ENCODE measurements around a stretch of chr7.

DNA sequence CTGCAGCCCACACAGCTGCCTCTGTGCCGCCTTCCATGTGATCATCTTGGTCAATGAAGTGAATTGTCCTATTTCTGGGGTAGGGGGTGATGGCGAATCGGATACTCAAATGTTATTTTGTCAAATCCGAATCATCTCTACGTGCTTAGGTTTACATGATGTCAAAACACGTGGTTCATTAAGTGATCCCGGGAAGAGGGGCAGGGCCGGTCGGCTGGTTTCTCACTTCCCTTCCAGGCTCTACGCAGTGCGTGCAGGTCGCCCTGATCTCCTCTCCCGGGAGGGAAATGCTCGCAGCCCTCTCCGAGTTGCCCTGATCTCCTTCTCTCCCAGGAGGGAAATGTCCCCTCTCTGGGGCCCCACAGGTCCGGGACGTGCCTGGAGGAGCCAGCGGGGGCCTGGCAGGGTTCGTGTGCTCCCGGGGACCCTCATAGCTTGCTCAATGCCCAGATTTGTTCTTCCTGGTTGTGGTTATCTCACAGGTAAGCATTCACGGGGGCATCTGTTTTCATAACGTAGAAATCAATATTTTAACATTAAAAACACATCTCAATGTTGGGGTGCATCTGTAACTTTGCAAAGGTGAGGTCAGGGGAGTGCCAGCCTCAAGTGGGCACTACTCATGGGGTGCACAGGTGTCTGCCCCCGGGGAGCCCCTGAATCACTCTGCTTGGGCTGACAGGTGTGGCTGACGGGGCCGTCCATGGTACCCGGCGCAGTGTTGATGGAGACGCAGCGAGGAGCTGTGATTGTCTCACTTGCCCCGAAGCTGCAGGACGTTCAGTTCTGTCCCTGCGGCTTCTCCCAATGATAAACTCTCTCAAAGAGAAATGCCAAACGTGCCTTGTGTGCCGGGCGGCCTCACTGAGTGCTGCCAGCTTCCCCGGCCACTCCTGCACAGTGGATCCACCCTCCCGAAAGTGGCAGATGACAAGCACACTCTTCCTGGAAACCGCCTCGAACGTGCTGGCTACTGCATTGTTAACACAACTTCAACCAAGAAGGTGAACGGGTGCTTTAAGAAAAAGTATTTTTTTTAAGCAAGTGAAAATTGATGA is 203.0 kb downstream of the DNAJB6 start:
- RRBS = 24% methylated on average over 14 of the region's 41 CpGs

DNA sequence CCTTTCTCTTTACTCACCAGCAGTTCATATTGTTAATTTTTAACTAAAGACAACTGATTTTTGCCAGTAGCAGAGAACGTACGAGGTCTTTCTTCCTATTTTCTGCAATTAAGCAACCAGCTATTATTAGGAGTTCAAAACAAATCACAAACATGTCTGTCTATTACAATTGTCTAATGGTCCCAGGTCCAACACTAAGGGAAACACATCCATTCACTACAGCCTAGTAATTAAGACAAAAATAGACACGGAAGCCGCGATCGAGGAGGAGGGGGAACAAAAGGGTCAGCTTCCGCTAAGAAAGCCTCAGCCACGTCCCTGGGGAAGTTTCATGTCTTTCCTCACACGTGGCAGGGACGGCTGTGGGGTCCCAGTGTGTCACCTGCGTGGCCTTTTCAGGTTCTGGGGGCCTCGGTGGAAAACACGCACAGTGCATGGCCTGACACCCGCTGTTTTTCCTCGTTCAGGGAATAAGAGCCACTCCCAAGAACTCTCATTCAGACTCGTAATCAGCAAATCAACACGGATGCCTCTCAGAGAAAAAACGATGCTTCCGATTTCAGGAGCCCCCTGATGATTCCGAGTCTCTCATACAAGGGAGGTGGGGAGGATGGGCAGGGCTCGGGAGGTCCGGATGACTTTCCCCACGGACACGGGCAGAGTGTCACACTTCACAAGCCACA is 571.9 kb downstream of the PTPRN2 start:
- RRBS = 1% methylated on average over 3 of the region's 24 CpGs

DNA sequence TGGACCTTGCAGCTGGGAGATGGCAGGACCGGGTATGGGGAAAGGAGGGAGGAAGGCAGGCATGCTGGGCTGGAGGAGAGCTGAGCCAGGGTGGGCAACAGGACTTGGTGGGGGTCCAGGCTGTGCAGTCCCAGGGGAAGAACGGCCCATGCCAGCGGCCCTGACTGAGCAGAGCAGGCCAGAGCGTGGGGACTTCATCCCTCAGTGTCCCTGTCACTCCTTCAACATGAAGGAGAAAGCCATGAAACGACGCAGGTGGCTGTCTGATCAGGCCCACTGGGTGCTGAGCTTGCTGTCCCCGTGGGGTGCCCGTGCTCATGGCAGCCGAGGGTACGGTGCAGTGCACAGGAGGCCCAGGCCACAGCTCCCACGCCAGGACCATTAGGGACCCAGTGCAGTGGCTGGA is 519.6 kb downstream of the PTPRN2 start:
- RRBS = no CpG with 5 or more reads among the region's 11 CpGs

- RRBS = no CpG with 5 or more reads among the region's 7 CpGs
Observed at GRCh38 chr7:158590673-158590817, 2.9 kb upstream of the PTPRN2 start.

DNA sequence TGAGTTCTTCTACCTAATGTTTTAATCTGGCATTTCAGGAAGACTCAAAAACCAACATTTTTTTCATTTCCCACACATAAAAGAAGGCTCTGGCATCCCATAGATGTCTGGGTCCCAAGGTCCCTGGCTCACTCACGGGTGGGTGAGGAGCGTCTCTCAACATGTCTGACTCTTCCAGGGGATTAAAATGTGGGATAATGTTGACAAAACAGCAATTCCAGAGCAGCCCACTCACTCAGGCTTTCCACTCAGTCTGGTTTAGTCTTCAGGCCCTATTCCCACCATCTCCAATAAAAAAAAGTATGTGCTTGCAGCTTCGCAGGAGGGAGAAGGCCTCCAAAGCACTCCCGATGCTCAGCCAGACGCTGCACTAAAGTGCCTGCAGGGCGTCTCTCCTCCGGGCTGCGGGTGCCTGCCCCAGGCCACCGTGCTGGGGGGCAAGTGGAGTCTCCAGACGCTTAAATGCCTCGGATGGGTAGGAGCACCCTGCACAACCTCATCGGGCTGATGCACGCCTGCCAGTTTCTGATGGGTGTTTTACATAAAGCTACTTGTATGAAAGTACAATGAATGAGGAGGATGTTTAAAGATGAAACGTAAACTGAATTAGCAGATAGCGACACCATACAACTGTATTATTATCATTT is 31.2 kb upstream of the NCAPG2 start:
- RRBS = no CpG with 5 or more reads among the region's 15 CpGs

DNA sequence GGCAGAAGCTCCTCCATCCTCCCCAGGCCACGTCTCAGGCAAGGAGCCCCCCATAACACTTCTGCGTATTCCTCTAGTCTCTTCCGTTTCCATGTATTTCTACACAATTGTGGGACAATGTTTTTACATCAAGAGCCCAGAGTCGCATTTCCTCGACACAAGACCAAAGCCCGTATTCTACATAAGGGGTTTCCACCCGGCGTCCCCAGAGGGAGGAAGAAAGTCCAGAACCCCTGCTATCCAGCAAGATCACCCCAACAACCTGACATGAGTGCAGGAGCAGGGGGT is 37.7 kb upstream of the NCAPG2 start:
- RRBS = no CpG with 5 or more reads among the region's 8 CpGs

DNA sequence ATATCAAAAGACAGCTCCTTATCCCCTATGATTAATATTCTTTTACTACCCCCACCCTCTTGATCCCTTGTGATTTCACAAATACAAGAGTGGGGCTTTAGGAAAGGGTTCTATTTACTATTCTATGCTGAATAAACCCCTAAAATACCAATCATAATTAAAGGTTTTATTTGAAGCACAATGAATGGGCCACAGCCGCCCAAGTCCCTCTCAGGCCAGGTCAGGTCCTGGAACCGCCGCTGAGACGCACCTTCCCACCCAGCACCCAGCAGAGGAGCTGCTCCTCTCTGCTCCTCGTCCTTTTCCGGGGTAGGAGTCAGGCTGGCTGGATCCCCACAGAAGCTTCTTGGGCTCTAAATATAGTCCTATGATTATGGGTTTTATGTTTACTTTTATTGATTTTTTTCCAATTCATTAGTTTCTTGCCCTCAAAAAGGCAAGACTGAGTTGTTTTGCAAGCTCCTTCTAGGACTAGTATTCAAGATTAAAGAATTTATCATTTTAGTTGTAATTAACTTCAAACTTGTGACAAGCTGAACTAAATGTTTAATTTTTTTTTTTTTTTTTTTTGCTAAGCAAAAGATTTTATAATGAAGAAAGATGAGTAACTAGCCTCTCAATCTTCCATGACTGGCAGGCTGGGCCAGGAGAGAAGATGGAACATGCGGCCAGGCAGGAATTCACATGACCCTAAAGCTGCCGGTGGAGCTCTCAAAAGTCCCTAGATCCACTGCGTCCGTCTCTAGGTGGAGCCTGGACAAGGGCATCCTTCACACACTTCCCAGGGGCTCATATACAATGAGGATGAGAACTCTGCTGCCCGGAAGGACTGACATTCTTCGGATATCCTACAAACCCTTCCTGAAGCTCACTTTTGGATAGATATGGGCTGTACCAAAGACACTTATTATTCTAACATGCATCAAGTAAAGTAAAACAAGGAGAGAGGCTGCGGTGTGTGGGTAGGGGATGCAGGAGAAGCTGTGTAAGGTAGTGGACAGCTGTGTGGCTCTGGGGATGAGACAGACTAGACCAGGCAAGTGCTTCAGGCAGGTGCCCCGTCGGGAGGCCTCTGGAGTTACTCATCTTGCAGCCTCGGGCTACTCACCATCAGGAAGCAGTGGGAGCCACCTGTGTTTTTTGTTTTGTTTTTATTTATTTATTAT is 48.8 kb upstream of the NCAPG2 start:
- RRBS = 93% methylated on average over 3 of the region's 16 CpGs

DNA sequence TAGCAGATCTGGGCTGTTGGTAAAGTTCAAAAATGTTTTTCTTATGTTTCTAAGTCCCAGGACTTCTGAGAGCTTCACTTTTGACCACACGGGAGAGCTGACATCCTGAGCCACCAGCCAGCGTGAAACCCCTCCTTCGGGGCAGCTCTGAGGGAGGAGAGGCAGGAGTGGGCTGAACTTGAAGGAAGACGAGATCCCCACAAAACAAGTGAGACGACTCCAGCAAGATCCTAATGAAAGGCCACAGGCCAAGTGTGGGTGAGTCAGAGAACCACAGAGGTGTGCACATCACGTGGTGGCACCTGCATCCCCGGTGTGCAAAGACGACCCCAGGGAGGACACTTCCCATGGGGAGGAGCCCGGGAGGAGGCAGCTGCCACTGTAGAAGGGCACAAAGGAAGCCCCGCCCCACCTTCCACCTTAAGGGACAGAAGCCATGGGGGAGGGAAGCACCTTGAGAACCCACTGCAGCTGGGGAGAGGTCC is 45.8 kb downstream of the ESYT2 start:
- RRBS = no CpG with 5 or more reads among the region's 10 CpGs

GRCh38 chr7:158814320-158815119 is 14.8 kb downstream of the ESYT2 start:
- RRBS = no CpG with 5 or more reads among the region's 14 CpGs

DNA sequence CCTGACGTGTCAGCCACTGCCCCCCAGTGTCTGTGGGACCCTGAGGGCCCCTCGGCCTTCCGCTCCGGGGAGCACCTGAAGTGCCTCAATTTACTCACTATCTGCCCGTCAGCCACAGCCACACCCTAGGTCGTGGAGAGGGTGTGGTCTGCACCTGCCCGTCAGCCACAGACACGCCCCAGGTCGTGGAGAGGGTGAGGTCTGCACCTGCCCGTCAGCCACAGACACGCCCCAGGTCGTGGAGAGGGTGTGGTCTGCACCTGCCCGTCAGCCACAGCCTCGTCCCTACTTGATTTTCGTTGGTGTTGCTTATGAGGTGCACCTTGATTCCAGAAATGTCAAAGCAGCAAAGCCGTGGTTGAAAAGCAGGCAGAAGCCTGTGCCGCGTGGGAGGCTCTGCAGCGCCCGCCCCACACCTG is 101.6 kb downstream of the DYNC2I1 start:
- RRBS = no CpG with 5 or more reads among the region's 20 CpGs

DNA sequence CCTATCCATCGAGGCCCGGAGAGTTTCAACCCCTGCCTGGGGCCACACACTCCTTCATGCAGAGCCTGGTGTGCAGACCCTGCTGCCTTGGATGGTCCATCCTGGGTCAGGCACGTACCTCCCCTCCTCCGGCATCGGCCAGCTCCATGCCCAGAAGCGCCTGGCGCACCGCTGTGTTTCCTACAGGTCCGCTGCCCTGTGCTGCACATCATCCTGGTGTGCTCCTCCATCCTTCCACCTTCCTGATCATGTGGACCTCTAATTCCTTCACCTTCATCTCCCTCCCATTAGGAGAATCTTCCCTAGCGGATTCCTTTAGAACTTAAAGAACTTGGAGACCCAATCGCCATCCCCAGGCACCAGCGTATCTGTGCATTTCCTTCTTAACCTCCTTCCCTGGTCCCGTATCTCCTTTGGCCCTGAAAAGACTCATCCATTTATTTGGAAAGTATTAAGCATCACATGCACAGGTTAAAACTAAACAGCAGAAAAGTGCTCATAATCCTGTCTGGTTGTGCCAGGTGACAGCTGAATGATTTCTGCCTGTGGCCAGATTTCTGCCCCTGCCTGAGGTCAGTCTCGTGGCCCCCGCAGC is 48.4 kb downstream of the VIPR2 start:
- RRBS = 34% methylated on average over 4 of the region's 15 CpGs

GRCh38 chr7:159098780-159099160 is 45.9 kb downstream of the VIPR2 start:
- RRBS = 3% methylated on average over 4 of the region's 13 CpGs

GRCh38 chr7:159103911-159104939 is 40.4 kb downstream of the VIPR2 start:
- RRBS = 15% methylated on average over 1 of the region's 25 CpGs

- RRBS = no CpG with 5 or more reads among the region's 35 CpGs
Observed at GRCh38 chr7:159143627-159144194, 956 bp downstream of the VIPR2 start.

Measured in aortic smooth muscle cell (primary cell).